Anterior vena cava (tissue), 1 donor: ENCODE measurements around a stretch of chr3.

GRCh38 chr3:123387411-123388094 is 61.3 kb downstream of the ADCY5 start:
- PRO-cap: no peak

- PRO-cap: bidirectional peak, plus-strand start at chr3:123448215, minus-strand start at chr3:123448064
Measured at GRCh38 chr3:123447324-123448446, 1.2 kb downstream of the ADCY5 start.

GRCh38 chr3:123682600-123683226 is 97.9 kb upstream of the HACD2 start:
- PRO-cap: no peak

DNA sequence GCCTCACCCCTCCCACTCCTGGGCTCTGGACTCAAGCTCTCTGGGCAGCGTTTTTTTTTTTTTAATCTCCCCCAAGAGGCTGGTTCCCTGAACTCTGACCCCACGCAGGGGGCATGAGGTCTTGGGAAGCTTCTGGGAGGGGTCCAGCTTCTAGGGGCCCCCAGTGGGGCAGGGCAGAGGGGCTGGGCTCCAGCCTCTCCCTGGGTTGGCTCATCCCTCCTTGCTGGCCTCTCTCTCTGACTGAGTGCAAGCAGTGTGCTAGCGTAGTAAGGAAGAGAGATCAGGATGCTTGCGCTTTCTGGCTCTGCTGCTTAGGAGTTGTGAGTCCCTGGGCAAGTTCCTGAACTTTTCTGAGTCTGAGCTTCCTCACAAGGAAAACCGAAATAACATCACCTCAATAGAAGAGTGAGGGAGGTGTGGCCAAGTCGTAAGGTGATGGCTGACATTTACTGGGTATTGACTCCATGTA is 101.5 kb upstream of the HACD2 start:
- PRO-cap: unidirectional peak, minus-strand start at position 61 of the sequence

DNA sequence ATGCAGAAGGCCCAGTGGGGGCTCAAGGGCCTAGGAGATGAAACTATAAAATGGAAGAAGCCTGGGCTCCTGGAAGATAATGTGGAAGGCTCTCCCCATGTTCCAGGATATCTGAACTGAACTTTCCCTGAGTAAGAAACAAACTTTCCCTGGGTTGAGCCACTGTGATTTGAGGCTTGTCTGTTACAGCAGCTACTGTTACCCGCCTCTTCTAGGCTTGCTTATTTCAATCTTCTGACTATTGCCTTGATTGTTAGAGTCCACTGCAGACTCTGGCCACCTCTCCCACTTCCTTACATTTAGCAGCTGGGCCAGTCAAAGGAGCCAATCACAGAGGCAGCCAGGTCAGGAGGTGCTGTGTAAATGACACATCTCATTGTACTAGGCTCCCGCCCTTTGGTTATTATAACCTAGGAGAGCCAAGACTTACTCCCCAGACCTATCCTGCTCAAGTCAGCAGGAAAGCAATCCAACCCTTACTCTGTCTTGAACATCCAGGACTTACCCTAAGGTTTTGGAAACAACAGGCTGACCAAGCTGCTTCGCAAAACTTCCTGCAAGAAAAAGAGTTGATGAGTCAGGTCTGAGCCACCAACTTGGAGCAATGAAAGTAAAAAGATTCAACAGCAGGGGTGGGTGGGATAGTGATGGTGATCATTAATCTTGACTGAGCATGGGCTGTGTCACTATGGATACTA is 144.5 kb downstream of the MYLK start:
- PRO-cap: no peak

DNA sequence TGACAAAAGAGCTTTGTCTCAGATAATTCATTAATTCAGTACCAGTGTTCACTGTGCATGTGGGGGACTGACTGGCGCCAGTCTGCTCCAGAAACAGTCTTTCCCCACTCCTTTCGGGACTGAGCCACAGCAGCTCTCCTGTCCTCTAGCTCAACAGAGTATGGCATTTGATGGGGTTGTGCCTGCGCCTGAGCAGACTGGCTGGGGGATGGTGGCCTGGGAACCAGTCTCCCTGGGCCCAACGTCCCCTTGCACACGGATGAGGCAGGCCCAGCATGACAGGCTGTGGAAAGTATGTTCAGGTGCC is 105.2 kb downstream of the MYLK start:
- PRO-cap: no peak

DNA sequence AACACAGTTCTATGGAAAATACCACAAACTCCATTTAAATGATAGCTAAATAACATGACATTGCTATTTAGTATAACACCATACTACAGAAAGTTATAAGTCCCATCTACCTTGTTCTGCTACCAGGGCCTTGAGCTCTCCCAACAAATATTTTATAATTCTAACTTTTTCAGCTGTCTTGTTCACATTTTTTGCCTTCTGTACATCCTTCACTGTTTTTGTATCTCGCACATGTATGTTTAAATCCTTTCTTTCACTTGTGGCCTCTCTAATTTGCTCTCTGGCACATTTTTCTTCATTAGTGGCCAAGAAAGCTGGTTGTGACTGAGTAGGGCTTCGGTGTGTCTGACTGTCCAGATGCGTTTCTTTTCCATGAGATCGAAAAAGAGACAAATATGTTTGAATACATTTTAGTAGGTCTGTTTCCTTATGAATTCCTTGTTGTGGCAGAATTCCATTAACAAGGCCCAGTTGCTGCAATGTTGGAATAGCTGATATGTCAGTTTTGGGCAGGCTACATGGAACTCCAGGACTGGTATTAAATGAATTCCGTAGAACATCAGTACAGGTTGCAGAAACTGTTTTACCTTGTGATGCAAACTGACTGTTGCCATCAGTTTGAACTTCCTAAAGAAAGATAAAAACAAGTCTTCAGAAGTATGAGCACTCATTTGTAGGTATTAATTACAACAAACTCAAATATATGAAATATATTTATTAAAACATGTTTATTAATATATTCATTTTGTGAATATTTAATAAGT is 14.2 kb downstream of the CCDC14 start:
- PRO-cap: no peak

GRCh38 chr3:123955124-123955839 is 5.7 kb downstream of the CCDC14 start:
- PRO-cap: no peak

DNA sequence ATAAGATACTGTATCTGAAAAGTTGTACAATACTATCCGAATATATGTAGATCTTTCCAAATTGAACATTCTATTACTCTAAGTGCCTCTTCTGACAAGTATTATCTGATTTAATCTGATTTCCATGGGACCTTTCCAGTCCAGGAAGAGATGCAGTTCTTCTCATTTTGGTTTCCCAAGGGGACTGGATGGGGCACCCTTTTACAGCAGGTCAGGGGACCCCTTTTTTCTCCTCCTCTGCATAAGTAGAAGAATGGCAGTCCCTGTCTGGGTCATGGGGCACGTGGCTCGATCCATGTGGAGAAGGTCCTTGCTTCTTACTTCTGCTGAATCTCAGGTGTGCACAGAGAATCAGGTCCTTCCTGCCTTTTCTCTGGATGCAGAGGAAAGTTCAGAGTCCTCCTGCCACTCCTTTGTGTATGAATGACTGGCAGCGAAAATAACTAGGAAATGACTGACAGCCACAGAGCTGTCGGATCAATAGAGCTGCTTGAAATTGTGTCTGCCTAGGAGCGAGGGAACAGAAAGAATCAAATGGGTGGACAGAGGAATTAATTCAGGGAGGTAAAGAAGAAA is 8.3 kb downstream of the KALRN start:
- PRO-cap: no peak

DNA sequence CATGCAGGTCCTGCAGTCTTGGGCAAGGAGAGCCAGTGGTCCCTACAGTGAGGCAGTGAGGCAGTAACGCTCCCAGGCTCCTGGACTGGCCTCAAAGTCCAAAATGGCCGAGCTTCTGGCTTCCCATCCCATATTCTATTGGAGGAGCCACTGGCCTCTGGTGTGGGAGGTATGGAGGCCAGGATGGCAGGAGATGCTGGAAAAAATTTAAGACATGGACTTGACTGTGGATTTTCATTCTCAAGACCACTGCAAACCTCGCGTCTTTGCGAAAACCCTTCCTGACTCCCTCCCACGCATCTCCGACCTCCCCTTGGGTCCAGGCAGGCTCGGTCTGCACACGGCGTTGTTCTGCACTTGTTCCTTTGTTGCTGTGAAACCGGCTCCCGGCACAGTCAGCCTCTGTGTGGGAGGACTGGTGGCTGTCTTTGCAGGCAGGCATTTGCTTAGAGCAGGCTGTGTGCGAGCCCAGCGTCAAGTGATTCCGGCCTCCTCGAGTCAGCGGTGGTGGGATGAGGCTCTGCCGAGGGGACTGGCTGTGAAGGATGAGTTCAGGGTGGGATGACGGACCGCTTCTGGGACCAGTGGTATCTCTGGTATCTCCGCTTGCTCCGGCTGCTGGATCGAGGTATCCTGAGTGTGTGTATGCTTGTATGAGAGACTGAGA is 61.2 kb downstream of the KALRN start:
- PRO-cap: no peak

- PRO-cap: no peak
Measured at GRCh38 chr3:124664577-124665276, 65.5 kb upstream of the UMPS start.

DNA sequence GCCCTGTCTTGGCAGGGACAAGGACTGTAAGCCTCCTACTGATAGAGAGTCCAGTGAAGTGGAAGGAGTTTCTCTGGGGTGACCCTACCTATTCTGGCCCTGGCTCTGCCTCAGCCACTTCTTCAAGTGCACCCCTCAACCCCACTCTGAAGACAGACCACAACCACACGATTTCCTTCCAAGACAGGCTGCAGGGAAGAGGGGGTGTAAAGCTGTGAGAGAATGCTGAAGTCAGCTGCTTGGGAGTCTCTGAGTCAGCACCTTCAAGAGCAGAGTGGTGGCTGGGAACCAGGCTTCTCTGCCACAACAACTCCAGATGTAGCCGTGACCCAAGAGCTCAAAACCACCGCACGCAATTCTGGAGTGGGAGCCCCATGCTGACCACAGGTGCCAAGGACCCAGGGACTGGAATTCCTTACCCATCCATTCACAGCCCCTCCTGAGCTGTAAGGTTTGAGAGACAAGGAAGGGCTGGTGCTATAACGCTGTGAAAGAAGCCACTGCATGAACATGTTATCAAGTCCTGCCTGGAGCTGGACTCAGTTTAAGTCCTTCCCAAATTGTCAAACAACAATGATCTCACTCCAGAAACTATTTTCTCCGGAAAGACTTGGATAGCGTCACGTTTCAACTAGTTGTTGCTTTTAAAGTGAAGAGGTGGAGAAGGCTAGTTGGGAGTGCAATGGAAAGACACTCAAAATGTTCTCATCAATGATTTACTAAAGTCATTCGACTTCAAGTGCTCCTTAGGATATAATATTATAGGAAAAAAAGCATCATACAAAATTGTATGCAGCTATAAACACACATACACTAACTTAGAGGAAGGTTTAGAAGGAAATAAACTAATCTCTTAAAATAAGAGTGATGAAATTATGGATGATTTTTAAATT is 61.5 kb downstream of the UMPS start:
- PRO-cap: bidirectional peak, plus-strand start at position 660 of the sequence, minus-strand start at position 518 of the sequence

DNA sequence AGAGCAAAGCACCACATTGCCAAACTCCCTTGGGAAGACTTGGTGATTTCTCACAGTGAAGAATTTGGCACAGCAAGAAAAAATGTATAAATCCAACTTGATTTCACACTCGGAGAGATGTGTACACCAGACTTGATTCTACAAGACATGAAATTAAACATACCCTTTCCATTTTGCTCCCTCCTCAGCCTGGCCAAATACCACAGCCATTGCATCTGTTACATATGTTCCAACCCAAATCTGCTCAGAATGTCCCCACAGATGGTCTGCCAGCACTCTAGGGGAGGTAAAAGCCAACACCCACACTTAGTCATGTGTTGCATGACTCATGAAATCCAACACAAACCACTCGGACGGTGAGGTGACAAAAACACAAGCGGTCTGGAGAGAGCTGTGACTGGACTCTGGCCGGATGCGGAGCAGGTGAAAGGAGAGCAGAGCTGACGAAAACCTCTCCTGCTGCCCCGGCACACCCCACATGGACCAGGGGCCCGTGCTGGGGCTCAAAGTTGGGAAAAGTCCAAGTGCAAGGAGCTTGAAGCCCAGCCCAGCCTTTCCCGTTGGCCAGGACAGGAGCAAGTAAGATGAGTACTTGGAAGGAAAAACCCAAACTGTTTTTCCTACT is 74.4 kb downstream of the ITGB5 start:
- PRO-cap: unidirectional peak, plus-strand start at position 375 of the sequence

GRCh38 chr3:124816267-124816822 is 70.8 kb downstream of the ITGB5 start:
- PRO-cap: no peak

DNA sequence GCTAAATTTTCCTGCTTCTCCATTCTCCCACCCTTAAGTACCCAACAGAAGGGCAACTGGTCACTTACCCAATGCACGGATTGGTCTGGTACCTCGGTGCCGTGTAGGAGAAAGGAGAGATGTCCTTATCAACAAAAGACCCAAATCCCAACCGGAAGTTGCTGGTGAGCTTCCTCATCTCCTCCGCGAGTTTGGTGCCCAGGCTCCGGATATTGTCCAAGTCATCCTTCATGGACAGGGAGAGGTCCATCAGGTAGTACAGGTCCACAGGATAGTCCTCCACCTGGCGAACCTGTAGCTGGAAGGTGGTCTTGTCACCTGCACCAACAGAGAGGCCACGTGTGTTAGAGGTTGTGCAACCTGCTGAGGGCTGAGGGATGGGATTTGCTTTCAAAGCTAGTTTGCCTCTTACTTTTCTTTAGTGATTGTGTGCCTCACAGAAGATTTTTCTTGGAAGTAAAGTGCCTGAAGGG is 38.9 kb downstream of the ITGB5 start:
- PRO-cap: no peak

DNA sequence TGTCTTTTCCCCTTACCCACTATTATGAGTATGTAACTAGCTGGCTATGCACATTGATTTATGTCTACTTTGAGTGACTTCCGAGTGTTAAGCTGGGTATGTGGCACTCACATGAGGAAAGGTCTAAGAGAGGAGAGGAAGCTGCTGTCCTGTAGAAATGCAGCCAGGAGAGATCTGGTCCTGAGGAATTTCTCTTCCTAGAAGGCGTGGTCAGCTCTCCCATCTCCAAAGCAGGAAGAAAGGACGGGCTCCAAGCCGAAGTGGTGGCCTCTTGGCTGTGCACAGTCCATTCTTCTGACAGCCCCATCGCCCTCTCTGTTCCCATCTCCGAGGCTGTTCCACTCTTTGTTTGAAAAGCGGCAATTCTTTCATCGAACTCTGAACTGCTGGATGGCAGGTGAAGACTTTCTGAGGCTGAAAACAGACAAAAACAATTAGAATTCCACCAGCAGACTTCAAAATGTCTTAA is 28.7 kb downstream of the HEG1 start:
- PRO-cap: no peak

DNA sequence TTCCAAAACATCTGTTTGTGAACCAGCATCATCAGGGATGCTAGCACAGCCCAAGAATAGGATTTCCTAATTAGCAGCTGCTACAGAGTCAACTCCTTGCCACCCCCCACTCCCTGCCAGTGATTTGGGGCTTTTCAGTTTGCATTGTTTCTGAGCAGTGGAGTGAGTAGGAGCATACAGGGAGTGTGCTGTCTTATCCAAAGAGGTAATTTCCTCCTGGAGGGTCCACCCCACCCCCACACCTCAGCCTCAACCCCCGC is 16.6 kb downstream of the HEG1 start:
- PRO-cap: no peak

DNA sequence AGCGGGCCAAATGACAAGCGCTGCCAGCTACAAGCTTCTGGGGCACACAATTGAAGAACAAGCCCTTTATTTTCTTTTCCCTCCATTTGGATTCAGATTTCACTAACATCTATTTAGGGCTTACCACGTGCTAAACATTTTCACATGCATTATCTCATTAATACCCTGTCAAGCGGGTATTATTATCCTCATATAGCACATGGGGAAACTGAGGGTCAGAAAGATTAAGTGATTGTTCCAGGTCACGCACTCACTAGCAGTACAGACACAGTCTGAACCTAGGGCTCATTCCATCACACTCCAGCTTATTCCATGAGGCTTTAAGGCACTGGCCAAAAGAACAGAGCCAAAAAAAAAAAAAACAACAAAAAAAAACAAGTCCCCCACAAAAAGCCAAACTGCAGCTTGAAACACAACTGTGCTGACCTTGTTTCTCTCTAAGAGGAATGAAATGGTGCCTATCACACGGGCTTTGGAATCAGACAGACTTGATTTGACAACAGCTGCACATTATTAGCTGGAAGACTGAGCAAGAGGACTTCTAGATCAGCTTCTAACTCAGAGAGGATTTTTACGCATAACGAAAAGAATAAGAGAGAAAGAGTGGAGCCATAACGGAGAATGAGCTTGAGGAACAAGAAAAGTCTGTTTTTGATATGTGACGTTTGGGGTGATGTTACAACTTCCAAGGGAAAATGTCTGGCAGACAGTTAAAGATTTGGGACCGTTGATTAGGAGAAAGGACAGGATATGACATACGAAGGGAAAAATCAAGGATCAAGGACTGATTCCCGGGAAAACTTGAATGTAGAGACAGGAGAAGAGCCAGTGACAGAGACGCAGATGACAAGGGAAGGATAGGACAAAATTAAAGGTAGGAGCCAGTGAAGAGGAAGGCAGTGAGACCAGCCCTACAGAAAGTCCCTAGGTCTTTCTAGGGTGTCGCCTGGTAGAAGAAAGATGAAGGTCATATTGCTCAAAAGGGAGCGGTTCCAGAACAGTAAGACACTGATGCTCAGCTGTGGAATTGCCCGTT is 16.0 kb downstream of the HEG1 start:
- PRO-cap: no peak

- PRO-cap: no peak
Measured at GRCh38 chr3:125043503-125044301, 12.1 kb downstream of the HEG1 start.

- PRO-cap: unidirectional peak, plus-strand start at chr3:125054776; bidirectional peak, plus-strand start at chr3:125054977, minus-strand start at chr3:125054936
Measured at GRCh38 chr3:125054455-125055215, 1.2 kb downstream of the HEG1 start.